SK-MEL-5 (cell line): Measurements from ENCODE around the gene CACUL1.

DNA sequence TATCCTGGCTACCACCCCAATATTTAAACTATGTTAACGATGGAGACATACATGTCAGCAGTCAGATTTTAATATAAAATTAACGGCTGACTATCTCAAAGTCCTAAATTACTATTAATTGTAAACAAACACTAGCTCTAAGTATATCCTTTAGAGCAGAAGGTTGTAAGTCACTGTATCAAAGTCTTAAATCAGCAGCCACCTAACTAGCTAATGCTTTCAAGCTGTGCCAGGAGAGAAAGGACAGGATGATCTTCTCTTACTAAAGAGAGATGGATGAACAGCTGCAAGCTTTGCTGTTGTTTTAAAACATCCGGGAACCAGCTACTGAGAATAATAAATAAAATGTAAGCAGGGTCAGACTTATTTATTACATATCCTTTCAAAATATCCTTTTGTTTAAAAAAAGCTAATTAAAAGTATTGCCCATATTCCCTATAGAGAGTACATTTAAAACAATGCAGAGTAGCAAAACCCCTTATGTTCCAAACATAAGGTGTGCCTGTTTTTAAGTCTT, 24.1 kb upstream of the ABLIM1 start:
RAMPAGE:
- cytosol, long total RNA, result no peak
- long total RNA, result no peak
- nucleus, long total RNA, result no peak

DNA sequence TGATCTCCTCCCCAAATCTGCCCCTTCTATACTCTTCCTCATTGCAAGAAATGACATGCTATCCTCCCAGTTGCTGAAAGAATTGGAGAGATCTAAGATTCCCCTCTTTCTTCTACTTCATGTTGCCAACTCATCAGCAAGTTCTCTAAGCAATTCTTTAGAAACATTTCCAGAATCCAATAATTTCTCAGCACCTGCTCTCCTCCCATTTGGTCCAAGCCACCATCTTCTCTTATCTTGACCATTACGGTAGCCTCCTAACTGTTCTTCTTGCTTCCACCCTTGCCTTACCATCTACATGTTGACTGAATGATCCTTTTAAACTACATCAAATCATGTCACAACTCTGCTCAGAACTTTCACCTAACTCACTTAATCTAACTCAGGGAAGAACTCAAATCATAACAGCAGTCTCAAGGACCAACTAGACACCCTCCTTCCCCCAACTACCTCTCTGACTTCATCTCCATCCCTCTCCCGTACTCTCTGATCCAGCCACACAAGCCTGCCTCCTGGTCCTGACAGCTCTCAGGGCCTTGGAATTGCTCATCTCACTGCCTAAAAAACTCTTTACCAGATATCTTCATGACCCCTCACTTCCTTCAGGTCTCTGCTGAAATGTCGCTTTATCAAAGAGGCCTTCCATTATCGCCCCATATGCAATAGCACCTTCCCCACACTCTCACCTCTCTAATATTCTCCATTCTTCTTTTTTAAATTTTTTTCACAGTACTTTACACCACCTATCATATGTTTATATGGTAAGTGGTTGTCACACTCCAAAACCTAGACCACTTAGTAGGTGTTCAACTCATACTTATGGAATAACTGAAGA, 63.9 kb upstream of the FHIP2A start:
RAMPAGE:
- cytosol, long total RNA, result no peak
- long total RNA, result no peak
- nucleus, long total RNA, result no peak

RAMPAGE:
- cytosol, long total RNA, result no peak
- long total RNA, result no peak
- nucleus, long total RNA, result no peak
Measured at GRCh38 chr10:114768962-114769328, 52.6 kb upstream of the FHIP2A start.

GRCh38 chr10:115001393-115002422, 63.7 kb downstream of the TRUB1 start:
RAMPAGE:
- cytosol, long total RNA, result no peak
- long total RNA, result no peak
- nucleus, long total RNA, result no peak

RAMPAGE:
- cytosol, long total RNA, result no peak
- long total RNA, result no peak
- nucleus, long total RNA, result no peak
Measured at GRCh38 chr10:115091508-115092128, 1.5 kb upstream of the ATRNL1 start.

RAMPAGE:
- cytosol, long total RNA, result no peak
- long total RNA, result no peak
- nucleus, long total RNA, result no peak
Measured at GRCh38 chr10:116211587-116212103, 61.4 kb downstream of the GFRA1 start.

DNA sequence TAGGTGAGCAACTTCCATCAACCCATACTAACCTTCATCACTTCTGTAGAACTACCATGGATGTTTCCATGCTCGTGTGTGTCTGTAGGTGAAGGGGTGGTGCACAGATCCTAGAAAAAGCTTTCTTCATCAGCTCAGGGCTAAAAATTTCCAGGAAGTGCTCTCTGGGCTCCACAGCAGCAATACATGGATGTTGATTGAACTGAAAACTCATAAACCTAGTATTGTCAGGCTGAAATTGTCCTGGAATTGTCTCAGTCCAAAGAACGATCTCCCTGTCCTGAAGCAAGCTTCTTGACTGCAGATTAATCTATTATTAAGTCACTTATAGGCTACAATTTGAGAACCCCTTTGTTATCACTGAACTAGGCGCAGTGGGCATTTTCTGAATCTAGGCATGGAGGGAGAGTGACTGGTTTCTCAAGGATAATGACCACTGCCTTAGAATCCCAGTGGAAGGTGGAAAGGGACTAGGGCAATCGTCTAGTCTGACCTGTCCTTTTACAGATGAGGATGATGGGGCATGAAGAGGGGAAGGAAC, 39.8 kb downstream of the ENO4 start:
RAMPAGE:
- cytosol, long total RNA, result no peak
- long total RNA, result no peak
- nucleus, long total RNA, result no peak

GRCh38 chr10:117138950-117140002, 1.2 kb upstream of the VAX1 start:
RAMPAGE:
- cytosol, long total RNA, result no peak
- long total RNA, result no peak
- nucleus, long total RNA, result no peak

DNA sequence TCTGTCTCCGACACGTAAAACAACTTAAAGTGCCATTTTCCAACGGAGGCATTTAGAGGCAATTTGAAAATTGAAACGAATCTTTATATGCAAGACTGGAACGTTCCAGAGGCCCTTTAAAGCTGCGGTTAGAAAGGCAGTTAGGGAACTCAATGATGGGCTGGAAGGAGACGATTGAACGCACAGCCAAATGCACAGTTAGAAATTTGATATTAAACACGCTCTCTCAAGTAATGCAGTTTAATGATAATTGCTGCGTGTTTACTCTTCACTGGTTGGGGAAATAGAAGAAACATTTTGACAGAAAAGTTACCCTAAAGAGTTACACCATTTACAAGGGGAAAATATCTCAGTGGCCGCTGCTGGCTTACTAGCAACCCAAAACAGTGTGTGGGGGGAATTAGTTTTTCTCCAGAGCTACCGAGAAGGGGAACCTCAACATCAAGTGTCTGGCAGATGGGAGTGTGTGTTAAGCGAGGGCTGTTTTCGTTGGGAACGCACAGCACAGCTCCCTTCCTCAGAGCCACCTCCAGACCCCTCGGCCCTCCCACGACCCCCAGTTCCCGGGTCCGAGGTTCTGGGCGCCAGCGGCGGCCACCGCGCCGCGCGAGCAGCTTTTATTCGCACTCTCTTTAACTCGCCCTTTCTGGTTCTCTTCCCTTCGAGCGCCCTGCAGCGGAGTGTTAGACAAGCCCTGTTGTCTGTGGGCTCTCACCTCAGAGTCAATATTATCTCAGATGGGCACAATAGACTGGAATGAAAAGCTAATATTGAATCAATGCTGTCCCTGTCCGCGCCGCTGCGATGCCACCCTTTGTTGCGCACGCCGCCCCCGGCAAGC, 8.5 kb upstream of the EMX2 start:
RAMPAGE:
- cytosol, long total RNA, result no peak
- long total RNA, result no peak
- nucleus, long total RNA, result no peak

DNA sequence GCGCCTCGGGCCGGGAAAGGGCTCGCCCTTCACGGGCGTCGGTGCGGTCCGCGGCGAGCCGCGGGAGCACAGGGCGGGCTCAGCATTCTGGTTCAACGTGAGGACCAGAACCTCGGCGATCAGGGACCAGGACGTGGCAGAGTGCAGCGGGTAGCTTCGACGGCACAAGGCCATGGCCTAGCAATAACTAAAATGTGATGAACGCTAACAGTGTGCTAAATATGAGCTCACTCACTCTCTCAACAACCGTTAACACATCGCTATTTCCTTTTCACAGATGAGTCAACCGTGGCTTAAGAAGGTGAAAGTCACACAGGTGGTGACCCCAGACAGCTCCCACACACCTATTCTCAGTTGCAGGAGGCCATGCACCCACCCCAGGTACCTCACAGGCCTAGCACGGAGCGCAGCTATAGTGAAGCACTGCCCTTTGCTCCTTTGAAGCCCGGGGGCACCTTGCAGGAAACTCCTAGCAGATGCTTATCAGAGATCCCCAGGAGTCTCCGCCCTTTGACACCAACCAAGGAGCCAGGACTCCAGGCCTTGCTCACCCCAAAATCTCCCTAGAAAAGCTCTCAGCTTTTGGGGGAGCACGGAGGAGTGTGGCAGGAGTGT, 4.4 kb upstream of the EMX2 start:
RAMPAGE:
- cytosol, long total RNA, result no peak
- long total RNA, result no peak
- nucleus, long total RNA, result no peak

GRCh38 chr10:117541652-117542013, 913 bp upstream of the EMX2 start:
RAMPAGE:
- cytosol, long total RNA, result no peak
- long total RNA, result no peak
- nucleus, long total RNA, result no peak

GRCh38 chr10:118241204-118241696, 100.9 kb downstream of the FAM204A start:
RAMPAGE:
- cytosol, long total RNA, result no peak
- long total RNA, result no peak
- nucleus, long total RNA, result no peak

DNA sequence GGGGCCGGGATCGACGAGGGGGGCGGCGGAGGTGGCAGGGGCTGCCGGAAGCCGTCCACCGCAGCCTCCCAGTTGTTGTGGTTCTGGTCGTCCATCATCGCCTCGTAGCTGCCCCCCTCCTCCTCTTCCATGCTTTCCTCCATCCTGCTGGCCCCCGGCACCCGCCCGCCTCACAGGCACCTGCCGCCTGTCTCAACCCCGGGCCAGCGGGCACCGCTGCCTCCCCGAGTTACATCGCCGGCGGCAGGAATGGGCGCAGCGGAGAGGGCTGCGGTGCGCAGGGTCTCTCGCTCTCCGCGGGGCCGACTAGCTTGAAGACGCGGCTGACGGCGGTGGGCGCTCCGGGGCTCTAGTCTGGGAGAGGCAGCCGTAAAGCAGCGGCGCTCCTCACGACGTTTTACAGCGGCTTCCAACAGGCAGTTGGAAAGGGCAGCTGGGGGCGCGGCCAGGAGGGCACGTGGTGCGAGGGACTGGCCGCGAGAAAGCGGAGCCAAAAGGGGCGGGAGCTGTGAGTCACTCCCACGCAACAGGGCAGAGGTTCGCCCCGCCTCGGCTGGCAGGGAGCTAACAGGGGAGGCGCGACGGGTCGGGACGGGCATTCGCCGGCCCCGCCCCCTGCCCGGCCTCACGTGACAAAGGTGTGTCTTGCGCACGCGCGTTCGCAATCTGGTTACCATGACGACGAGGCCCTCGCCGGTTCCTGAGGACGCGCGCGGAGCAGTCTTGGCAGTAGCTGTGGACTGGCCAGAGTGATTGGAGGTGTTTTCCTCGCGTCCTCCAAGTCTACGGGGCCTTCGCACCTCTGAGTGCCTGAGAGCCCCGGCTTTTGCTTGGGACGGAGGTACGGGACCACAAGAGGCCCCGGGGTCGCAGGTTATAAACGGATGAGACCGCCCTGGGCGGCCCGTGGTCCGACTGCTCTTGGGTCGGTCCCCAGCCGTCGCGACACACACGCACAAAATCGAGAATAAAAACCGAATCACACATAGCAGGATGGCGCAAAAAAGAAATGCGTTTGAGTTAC, at the start of gene CACUL1:
TSS of gene CACUL1 (minus strand) at position 351 of the 1,024 bp plus-strand sequence.
RAMPAGE:
- cytosol, long total RNA, result no peak
- long total RNA, result no peak
- nucleus, long total RNA, result start-site peak on the minus strand centred at position 351 of the sequence, 132 bp wide, 51 and 15 reads in 2 replicates

RAMPAGE:
- cytosol, long total RNA, result no peak
- long total RNA, result no peak
- nucleus, long total RNA, result no peak
Measured at GRCh38 chr10:118958988-118959506, 70.5 kb upstream of the NANOS1 start.

DNA sequence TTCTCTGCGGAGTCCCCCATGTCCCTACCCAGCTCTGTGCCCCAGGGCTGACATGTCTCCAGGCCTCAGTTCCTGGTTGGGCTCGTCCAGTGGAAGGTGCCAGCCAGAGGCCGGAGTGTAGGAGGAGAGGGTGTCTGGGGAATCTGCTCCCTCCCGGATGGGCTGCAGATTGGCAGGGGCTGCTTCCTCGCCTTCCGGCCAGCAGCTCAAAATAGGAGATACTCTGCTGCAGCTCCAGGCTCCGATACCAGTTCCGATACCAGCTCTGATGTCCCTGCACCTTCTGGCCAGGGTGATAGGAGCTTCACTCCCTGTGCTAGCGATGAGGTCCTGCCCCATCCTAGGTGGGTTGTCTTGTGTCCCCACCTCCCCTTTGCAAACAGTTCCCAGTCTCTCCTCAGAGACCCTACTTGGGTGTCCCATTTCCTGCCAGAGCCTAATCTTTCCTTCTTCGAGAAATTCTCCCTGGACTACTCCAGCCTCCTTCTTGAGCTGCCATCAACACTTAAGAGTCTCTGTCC, 62.8 kb upstream of the NANOS1 start:
RAMPAGE:
- cytosol, long total RNA, result no peak
- long total RNA, result no peak
- nucleus, long total RNA, result no peak

GRCh38 chr10:119006728-119007083, 22.8 kb upstream of the NANOS1 start:
RAMPAGE:
- cytosol, long total RNA, result no peak
- long total RNA, result no peak
- nucleus, long total RNA, result no peak

DNA sequence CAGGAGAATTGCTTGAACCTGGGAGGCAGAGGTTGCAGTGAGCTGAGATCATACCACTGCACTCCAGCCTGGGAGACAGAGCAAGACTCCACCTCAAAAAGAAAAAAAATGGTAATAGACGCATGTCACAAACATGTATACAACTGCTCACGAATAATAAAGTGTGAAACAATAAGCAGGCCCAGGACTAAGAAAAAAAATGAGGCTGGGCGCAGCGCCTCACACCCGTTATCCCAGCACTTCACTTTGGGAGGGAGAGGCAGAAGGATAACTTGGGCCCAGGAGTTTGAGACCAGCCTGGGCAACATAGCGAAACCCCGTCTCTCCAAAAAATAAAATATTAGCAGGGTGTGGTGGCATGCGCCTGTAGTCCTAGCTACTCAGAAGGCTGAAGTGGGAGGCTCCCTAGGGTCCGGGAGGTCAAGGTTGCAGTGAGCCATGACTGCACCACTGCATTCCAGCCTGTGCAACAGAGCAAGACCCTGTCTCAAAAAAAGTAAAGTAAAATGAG, 11.6 kb downstream of the NANOS1 start:
RAMPAGE:
- cytosol, long total RNA, result no peak
- long total RNA, result no peak
- nucleus, long total RNA, result no peak

DNA sequence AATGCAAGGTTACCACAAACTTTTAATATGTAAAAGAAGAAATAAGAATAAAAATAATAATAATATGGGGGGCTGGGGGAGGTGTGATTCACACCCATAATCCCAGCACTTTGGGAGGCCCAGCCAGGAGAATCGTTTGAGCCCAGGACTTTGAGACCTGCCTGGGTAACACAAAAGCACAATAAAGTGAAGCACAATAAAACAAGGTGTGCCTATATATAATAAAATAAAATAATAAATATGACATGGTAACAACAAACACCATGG, 25.2 kb downstream of the EIF3A start:
RAMPAGE:
- cytosol, long total RNA, result no peak
- long total RNA, result no peak
- nucleus, long total RNA, result no peak

RAMPAGE:
- cytosol, long total RNA, result no peak
- long total RNA, result no peak
- nucleus, long total RNA, result no peak
Measured at GRCh38 chr10:119056687-119057108, 23.9 kb downstream of the EIF3A start.

GRCh38 chr10:119166401-119166820, 897 bp upstream of the SFXN4 start:
RAMPAGE:
- cytosol, long total RNA, result no peak
- long total RNA, result no peak
- nucleus, long total RNA, result no peak